HTR-8/SVneo (cell line): ENCODE data around the genes STAP1, UGT2B10, UGT2A3, SULT1B1, STATH, PRR27, SMR3A and ENAM.

GRCh38 chr4:61203009-61203758 is 3.1 kb downstream of the ADGRL3 start:
- RRBS = no CpG with 5 or more reads among the region's 22 CpGs

- RRBS = no CpG with 5 or more reads among the region's 32 CpGs
These were observed 172.8 kb downstream of the ADGRL3 start for GRCh38 chr4:61372762-61373470.

GRCh38 chr4:62134002-62134396 is 933.9 kb downstream of the ADGRL3 start:
- RRBS = no CpG with 5 or more reads among the region's 6 CpGs

- RRBS = no CpG with 5 or more reads among the region's 11 CpGs
These were observed 199.3 kb upstream of the TECRL start for GRCh38 chr4:64608542-64609023.

- RRBS = no CpG with 5 or more reads among the region's 2 CpGs
These were observed 615.0 kb upstream of the TECRL start for GRCh38 chr4:65024230-65024573.

GRCh38 chr4:67558286-67558966 is at the start of gene STAP1:
STAP1 (plus strand) TSS chr4:67558727.
- RRBS = no CpG with 5 or more reads among the region's 6 CpGs

GRCh38 chr4:68375970-68376360 is 26.1 kb upstream of the YTHDC1 start:
- RRBS = no CpG with 5 or more reads among the region's 10 CpGs

DNA sequence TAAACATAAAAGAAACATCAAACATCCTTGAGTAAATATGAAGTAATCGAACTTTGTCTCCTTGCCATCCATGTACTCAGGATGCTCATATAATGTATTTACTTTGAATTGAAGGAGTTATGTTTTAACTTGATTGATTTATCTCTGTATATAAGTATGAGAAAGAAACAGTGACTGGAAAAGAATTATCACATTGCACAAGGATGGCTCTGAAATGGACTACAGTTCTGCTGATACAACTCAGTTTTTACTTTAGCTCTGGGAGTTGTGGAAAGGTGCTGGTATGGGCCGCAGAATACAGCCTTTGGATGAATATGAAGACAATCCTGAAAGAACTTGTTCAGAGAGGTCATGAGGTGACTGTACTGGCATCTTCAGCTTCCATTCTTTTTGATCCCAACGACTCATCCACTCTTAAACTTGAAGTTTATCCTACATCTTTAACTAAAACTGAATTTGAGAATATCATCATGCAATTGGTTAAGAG is at the start of gene UGT2B10:
TSS of gene UGT2B10 (plus strand) at position 178 of the 487 bp plus-strand sequence.
- RRBS = no CpG with 5 or more reads among the region's 3 CpGs

- RRBS = no CpG with 5 or more reads among the region's 5 CpGs
These were observed at the start of gene UGT2A3 for GRCh38 chr4:68950958-68951971. UGT2A3 (minus strand) TSS chr4:68951804.

DNA sequence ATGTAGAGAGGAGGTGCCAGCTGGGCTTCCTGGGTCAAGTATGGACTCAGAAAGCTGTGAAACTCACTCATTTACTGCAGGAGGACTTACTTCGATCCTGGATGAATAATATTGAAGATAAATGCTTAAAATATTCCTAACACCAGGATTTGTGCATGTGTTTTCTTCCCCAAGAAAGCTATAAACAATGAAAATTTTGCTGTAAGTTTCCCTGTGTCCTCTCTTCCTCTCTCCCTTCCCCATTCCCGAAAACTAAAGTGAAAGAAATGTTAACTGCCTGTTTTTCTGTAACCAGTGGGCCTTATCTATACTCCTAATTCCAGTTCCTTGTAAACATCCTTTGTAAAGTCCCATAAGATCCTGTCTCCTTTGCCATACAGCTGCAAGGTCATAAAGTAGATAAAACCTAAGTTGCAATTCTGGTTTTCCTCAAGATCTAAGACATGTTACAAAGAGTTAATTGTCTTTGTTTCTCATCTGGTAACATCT is 20.3 kb downstream of the UGT2B7 start:
- RRBS = no CpG with 5 or more reads among the region's 2 CpGs

GRCh38 chr4:69760358-69760884 is at the start of gene SULT1B1:
SULT1B1 (minus strand) TSS chr4:69760620.
- RRBS = no CpG with 5 or more reads among the region's 3 CpGs

DNA sequence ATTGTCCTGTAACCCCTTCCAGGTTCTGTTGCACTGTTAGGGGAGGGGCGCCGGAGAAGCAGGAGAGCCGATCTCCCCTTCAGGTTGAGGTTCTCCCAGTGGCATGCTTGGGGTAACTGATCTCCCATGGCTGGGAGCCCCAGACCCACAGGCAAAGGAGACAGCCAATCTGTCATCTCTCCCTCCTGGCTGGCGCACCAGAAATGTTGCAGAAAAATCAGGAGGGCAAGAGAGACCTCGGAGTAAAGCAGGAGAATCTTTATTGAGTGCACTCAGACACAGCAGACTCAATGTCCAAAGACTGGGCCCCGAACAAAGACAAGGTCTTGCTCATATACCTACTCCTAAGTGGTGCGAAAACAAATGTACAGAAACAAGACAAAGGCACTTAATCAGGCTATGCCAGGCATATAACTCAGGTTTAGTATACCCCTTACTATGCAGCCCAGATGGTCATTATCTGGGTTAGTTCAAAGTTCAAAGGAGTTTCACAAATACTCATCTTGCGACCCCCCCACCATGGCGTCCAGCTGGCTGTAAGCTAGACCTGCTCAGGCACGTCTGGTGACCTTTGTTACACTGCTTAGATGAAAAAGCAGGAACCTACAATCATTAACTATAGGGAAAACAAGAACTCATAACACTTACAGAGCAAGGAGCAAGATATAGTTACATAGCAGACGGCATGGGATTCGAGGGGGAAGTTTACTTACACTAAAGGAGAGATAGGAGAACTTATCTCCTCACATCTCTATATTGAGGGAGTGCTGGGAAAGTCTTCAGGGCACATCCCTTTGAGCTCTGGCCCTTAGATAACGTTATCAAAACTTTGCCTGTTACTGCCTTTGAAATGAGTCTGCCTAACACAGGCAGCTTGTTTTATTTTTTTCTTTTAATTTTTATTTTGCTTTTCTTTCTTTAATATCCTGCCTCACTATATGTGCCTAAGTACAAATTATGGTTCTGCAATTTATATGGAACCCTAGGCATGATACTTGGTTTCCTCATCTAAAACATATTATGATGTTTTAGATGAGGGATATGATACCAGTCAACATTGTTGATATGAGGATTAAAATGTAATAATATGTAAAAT is 27.4 kb downstream of the SULT1E1 start:
- RRBS = no CpG with 5 or more reads among the region's 13 CpGs

DNA sequence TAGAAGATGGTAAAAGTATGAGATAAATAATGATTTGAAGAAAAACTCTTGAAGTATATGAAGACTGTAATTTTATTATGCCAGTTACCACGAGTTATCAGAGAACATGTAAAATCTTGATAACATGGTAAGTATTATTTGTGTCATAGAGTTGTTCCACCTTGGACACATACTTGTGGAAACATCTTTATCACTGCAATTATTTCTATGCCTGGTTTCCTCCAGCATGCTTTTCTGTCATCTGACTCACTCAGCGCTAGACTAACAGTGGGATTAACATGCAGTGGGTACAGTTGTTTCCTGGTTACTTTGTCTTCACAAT is 327 bp upstream of the STATH start:
- RRBS = no CpG with 5 or more reads among the region's 2 CpGs

GRCh38 chr4:69995800-69996182 is at the start of gene STATH:
STATH (plus strand) TSS chr4:69995966.
- RRBS = no CpG with 5 or more reads among the region's 2 CpGs

DNA sequence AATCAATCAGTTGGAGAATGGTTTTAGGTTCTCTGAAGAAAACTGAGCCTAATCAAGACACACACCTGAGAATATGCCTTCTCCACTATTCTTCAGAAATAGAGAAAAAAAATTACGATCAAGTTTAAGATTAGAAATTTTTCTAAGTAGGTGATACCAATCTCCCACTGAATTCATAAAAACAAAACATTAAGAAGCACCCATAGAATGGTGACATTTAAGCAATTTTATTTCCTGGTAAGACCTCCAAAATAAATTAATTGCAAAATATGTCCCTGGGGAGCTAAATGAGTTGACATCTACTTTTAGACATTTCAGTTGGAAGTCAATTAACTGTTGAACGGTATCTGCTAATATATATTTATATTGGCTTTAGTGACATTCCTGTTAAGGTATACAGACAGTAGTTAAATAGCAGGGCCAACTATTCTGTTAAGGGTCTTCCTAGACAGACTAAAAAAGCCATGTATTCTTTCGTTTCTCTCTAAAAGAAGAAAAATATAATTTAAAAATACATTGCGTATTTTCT is at the start of gene PRR27:
TSS of gene PRR27 (plus strand) at position 435 of the 529 bp plus-strand sequence.
- RRBS = no CpG with 5 or more reads among the region's 4 CpGs

DNA sequence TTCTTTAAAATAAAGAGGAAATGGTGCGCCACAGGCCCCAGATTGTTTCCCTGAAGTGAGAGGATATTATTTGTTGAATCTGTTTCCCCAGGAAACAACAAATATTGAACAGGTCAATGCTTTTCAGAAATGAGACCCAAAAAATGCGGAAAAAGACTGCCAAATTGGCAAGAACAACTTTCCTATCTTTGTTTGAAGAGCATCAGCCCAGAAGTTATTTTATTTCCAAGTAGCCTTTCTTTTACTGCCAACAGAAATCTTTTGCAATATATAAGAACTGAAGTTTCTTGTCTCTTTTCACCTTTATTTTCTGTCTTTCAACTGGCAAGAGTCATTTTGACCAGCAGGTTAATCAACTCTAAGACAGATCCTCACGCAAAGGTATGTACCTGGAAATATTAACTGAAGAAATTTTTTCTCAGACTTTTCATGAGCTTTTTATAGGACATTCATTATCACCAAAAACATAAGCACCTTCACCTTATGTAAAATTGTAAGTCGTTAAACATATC is at the start of gene SMR3A:
TSS of gene SMR3A (plus strand) at position 299 of the 512 bp plus-strand sequence.
- RRBS = no CpG with 5 or more reads among the region's 4 CpGs

GRCh38 chr4:70628544-70629017 is at the start of gene ENAM:
ENAM (plus strand) TSS chr4:70628744.
- RRBS = no CpG with 5 or more reads among the region's 2 CpGs

DNA sequence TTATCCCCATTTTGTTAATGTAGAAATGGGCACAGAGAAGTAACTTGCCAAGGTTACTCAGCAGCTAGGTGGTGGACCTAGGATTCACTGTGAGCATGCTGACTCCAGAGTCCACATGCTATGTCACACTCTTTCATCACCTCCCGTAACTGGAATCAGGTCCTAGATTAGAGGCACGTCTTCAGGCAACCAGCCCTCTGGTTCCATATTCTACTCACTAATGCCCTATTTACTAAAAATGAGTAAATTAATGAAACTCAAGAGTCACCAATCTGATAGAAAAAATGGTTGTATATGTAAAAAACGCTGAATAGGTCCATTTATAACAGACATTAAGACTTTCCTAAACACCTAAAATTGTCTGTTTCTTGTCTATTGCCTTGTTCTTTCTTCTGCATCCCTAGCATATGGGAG is 7.7 kb upstream of the RUFY3 start:
- RRBS = no CpG with 5 or more reads among the region's 3 CpGs

DNA sequence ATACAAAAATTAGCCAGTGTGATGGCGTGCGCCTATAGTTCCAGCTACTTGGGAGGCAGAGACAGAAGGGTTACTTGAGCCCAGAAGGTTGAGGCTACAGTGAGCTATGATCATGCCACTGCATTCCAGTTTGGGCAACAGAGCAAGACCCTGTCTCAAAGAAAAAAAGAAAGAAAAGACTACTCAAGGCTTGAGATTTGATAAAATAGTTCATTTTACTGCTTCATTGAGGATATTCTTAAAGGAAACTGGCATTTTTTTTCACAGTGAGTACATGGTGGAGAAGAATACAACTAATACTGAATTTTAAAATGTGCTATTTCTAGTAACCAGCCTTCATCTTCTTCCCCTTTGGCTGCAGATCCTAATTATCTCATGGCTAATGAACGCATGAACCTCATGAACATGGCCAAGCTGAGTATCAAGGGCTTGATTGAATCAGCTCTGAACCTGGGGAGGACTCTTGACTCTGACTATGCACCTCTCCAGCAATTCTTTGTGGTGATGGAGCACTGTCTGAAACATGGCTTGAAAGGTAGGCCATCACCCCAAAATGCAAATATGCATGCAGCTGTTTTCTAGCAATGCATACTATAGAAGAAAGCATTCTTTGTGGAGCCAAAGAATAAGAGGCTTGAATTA is 40.5 kb downstream of the RUFY3 start:
- RRBS = no CpG with 5 or more reads among the region's 3 CpGs

DNA sequence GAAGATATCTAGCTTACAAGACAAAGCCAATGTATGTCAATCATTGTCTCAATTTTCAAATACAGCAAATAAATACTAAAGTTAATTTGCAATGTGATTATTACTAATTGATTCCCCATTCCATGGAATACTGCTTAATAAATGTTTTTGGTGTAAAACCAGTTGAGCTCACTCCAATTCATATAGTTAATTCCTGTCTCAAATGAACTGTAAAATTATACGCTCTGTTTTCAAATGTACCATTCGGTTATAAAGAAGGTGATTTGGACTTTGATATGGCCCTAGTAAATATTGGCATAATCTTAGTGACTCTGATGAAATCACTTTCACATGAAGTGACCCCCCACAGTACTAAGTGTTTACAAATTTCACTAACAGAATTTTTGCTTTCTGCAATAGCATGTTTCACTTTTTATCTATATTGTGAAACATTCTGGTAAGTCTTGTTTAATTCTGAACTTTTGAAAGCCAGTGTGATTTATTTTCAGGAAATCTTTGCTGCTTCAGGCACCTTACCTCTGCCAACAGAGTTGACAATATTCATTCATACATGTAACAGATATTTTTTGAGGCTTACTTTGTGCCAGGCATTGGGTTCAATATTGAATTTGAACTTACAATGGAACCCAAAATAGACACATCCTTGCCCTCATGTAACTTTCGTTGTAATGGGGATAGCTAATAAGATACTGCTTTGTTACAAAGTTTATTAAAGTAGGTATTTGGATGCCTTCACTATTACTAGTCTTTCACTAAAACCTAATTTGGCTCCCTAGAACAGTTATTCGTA is 10.8 kb downstream of the GC start:
- RRBS = no CpG with 5 or more reads among the region's 4 CpGs